Measurements from ENCODE around the genes NXPE1 and ZPR1.

DNA sequence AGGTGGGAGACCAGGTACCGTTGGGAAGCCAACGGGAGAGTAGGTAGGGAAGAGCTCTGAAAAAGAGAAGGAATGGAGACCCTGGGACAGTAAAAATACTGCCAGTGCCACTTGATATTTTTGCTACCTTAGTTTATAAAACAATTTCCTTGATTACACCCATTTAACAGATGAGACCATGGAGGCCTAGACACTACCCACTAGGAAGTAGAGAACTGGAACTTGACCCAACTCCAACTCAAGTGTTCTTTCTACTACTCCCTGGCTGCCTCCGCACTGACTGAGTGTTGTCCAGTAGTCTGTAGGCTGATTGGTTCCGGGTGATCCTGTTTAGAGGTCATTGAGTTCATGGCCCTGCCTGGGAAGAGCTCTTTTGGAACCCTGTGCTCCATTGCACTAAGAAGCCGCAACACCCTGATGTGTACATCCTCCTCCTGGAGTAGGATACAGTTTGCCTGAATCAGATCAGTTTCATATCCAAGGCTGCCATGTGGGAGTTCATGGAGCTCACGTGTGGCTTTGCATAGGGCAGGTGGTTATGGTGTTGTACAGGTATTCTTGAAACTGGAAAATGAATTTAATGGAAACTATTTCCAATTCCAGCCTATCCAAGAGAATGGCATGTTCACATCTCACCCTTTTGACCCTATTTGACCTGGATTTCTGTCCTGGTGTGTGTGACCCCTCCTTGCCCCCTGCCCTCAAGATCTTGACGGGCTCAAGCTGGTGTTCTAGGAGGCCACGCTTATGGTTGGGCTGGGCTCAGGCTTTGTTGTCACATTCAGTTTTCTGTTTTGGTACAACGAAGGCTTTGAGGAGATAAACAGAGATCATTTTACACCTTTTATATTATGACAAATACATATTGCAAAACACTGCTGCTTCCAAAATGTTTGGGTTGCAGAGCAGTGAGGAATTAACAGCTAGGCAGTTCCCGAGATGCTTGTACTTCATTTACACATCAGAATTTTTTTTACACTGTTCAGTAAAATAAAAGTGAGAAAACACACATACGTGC lies 102.2 kb upstream of the NNMT start:
- RRBS = no CpG with 5 or more reads among the region's 11 CpGs

- RRBS = no CpG with 5 or more reads among the region's 8 CpGs
These were observed 76.4 kb upstream of the NNMT start for GRCh38 chr11:114219540-114220542.

DNA sequence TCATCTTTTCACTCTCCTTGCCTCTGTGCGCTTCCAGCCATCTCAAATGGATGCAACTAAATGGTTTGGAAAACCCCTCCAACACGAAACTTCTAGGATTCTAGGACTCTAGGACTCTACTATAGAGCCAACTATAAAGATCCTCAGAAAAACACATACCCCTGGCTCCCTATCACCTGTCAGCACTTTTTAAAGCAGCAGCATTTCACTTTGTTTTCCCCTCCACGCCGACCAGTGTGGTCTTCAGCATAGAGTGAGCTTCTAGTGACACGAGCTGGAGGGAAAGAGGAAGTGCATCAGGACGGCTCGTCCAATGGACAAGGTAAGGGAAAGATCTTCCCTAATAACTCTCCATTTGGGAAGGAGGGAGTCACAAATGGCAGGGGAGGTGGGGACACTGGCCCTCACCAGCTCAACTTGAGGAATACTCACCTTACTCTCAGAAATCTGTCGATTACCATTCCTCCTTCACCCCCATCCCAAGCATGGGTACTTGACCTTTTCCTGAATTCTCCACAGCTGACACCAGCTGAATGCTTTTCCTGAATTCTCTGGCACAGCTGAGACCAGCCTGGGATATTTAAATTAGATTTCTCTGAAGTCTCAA lies 33.5 kb upstream of the NNMT start:
- RRBS = no CpG with 5 or more reads among the region's 8 CpGs

DNA sequence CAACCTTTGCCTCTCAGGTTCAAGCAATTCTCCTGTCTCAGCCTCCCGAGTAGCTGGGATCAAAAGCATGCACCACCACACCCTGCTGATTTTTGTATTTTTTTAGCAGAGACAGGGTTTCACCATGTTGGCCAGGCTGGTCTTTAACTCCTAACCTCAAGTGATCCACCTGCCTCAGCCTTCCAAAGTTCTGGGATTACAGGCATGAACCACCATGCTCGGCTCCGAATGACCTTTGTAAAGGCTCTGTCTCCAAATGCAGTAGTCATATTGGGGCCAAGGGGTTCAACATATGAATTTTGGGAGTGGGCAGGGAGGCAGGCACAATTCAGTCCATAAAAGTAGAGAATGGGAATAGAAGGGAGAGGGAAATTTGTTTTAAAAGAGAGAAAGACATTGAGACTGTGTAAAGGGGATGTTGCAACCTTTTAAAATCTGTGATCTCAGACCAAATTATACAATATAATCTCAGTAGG lies 25.3 kb upstream of the NNMT start:
- RRBS = no CpG with 5 or more reads among the region's 3 CpGs

- RRBS = no CpG with 5 or more reads among the region's 2 CpGs
These were observed 10.6 kb downstream of the NNMT start for GRCh38 chr11:114306697-114307377.

DNA sequence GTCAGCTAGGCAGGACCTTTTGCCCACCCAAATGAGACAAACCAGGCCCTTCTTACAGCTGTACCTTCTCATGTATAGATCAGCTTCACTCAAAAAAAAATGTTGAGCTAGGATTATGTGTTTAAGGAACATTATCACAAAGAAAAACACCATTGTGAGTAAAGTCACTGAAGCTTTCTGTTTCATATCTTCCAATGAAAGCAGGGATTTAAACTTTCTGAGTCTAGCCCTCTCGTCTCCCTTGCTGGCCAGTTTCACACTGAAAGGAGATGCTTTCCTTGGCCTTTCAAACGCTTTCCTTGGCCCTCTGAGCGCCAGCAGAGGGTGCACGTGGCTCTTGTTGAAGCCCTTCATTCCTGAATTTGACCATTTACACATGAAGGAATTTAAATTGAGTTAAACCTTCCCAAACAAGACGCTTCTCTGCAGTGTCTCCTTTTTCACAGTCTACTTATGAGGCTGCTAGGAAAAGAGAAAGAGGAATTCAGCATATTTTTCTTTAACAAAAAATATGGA lies 21.5 kb downstream of the NNMT start:
- RRBS = no CpG with 5 or more reads among the region's 5 CpGs

DNA sequence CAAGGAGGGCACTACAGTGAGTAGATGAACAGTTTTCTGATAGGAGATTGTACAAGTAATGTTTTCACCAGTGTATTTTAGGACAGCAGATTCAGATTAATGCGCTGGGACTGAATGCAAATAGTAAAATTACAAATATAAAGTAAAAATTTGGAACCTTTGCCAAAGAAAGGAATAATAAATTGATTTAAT lies 1.1 kb downstream of the C11orf71 start:
- RRBS = no CpG with 5 or more reads among the region's 1 CpG

- RRBS = no CpG with 5 or more reads among the region's 4 CpGs
These were observed at the start of gene NXPE1 for GRCh38 chr11:114559122-114559960. NXPE1 (minus strand) TSS chr11:114559881.

GRCh38 chr11:115262952-115263232 lies 241.3 kb downstream of the CADM1 start:
- RRBS = no CpG with 5 or more reads among the region's 8 CpGs

GRCh38 chr11:115396562-115396903 lies 107.7 kb downstream of the CADM1 start:
- RRBS = no CpG with 5 or more reads among the region's 1 CpG

- RRBS = no CpG with 5 or more reads among the region's 6 CpGs
These were observed 19.3 kb upstream of the CADM1 start for GRCh38 chr11:115523496-115523933.

GRCh38 chr11:115548709-115549333 lies 44.6 kb upstream of the CADM1 start:
- RRBS = no CpG with 5 or more reads among the region's 6 CpGs

GRCh38 chr11:115930945-115931632 lies 426.9 kb upstream of the CADM1 start:
- RRBS = no CpG with 5 or more reads among the region's 3 CpGs

DNA sequence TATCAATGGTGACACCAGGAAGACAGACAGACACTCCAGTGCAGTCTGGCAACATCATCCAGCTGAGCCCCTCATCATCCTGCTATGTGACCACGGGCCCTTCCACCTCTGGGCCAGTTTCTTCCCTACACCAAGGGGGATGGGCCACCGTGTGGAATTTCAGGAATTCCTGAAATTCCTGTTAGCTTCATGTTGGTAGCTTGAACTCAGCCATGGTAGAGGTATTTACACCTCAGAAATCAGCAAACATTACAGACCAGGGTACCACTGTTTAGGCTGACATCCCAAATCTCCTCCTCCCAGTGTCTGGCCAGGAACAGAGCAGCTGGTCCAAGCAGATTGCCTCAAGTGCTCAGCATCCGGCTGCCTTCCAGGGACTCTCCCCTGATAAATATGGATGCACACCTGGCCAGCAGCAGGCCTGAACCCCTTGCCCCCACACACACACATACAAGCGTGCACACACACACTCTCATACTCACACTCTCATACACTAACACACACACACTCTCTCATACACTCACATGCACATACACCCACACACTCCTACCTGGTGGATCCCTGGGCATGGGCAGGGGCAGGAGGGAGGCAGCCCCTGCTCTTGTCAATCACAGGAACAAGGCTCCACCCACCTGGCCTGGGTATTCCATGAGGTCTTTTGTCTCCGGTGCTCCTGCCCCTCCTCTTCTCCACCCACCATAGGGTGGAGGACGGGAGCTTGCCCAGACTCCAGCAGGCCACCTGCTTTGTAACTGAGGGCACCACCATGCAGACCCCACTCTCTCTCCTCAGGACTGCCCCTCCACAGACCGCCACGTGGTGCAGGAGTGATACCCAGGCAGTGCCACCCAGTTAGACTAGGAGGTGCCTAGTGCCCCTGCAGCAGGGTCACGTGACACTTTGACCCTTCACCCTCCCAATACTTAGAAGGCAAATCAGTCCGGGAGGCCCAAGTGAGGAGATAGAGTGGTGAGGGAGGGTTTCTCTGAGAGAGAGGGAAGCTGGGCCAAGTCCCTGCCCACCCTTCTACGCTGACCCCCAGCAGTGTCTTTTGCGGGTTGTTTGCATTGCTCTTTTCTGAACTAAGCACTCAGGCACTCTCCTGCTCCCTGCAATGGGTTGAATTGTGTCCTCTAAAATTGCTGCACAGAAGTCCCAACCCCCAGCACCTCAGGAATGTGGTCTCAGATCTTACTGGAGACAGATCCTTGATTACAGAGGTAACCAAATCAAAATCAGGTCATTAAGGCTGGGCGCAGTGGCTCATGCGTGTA lies 84.9 kb downstream of the BUD13 start:
- RRBS = no CpG with 5 or more reads among the region's 14 CpGs

DNA sequence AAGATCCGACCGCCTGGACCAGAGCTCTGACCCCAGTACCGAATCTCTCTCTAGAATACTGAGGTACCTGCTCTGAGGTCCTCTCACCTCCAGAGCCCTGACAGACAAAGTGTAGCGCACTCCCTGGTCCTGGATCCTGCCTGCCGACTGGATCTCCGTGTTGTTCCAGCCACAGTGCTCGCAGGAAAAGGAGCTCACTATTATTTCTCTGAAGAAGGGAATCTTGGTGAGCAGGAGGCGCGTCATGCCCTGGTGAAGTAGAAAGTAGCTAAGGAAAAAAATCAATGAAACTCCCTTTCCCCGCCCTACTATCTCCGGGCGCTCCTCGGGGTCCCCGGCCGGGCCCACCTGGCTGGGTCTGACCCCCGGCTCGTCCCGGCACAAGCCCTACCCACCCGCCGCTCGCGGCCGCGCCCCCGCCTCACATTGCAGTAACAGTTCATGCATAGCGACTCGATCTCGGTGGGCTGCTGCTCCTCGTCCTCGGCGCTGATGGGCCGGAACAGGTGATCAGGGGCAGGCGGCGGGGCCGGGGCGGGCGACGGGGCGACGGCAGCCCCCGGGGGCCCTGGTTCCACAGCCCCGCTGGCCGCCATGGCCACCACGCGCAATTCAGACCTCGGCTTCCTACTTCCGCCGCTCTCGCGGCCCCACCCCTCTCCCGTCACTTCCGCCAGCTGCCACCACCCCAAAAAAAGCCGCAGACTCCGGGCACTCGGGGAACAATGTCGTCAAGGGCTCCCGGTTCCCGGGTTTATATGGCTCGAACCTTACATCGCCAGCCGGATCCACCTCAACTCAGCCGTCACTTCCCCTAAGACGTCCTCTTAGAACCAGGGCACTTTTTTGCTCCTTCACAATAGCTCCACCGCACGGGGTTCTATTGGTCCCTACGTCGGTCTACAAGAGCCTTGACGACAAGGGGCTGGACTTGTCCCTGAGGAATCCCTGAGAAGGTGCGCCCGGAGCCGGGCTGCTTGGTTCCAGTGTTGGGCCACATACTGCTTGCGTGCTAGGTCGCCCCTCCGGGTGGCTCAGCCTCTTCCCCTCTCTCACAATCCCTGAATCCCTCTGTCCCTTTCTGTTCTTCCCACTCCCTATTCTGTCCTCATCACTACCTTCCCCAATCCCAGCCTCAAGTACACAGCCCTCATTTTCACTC lies at the start of gene ZPR1:
Gene ZPR1 (minus strand): TSS at position 629 of the 1,162 bp plus-strand sequence.
- RRBS = 6% methylated on average over 14 of the region's 74 CpGs

DNA sequence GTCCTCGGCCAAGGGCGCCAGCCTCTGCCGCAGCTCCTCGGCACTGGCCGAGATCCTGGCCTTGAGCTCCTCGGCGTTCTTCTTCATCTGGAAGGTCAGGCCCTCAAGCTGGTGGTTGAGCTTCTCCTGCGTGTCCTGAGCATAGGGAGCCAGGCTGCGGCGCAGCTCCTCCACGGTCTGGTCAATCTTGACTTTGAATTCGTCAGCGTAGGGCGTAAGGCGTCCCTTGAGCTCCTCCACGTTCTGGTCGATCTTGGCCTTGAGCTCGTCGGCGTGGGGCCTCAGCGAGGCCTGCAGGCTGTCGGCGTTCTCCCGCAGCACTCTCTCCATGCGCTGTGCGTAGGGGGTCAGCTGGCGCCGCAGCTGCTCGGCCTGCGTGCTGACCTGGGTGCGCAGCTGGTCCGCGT lies 1.9 kb downstream of the APOA4 start:
- RRBS = no CpG with 5 or more reads among the region's 33 CpGs

DNA sequence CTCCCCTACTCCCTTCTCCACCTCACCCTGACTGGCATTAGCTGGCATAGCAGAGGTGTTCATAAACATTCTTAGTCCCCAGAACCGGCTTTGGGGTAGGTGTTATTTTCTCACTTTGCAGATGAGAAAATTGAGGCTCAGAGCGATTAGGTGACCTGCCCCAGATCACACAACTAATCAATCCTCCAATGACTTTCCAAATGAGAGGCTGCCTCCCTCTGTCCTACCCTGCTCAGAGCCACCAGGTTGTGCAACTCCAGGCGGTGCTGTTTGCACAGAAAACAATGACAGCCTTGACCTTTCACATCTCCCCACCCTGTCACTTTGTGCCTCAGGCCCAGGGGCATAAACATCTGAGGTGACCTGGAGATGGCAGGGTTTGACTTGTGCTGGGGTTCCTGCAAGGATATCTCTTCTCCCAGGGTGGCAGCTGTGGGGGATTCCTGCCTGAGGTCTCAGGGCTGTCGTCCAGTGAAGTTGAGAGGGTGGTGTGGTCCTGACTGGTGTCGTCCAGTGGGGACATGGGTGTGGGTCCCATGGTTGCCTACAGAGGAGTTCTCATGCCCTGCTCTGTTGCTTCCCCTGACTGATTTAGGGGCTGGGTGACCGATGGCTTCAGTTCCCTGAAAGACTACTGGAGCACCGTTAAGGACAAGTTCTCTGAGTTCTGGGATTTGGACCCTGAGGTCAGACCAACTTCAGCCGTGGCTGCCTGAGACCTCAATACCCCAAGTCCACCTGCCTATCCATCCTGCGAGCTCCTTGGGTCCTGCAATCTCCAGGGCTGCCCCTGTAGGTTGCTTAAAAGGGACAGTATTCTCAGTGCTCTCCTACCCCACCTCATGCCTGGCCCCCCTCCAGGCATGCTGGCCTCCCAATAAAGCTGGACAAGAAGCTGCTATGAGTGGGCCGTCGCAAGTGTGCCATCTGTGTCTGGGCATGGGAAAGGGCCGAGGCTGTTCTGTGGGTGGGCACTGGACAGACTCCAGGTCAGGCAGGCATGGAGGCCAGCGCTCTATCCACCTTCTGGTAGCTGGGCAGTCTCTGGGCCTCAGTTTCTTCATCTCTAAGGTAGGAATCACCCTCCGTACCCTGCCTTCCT lies 2.8 kb downstream of the APOC3 start:
- RRBS = no CpG with 5 or more reads among the region's 14 CpGs

DNA sequence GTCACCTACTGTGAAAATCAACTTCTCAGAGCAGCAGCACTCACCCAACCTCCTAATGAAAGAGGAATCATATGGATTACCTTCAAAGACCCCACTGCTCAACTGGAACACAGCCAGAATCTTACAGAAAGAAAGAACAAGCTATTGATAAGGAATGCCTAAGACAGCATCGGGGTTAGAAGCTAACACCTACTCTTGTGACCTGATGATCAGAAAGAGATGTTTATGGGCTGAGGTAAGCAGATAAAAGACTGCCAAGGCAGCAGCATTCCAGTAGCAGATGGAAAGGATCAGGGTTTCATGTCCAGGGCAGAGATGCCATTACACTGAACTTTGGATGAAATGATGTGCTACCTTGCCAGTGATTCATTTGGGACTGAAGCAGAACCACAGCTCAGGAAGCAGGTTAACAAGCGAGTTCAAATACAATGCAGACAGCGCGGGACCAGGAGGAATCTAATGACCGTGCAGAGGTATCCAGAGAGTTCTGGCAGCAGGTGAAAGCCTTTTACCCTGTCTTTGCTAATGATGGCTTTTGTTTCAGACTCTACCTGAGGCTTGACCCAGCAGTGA lies 27.1 kb upstream of the APOA1 start:
- RRBS = no CpG with 5 or more reads among the region's 5 CpGs

GRCh38 chr11:116874237-116874791 lies 36.9 kb upstream of the APOA1 start:
- RRBS = no CpG with 5 or more reads among the region's 2 CpGs

- RRBS = no CpG with 5 or more reads among the region's 5 CpGs
These were observed 96.5 kb upstream of the APOA1 start for GRCh38 chr11:116933594-116934651.

Data from HGPS cell (cell line).